BJ (cell line): ENCODE measurements around a stretch of chr22.

- CAGE, long polyA plus RNA: no peak
- RRBS: no CpG with 5 or more reads among the region's 6 CpGs
Measured at GRCh38 chr22:21779463-21780602, 44.2 kb upstream of the YPEL1 start.

DNA sequence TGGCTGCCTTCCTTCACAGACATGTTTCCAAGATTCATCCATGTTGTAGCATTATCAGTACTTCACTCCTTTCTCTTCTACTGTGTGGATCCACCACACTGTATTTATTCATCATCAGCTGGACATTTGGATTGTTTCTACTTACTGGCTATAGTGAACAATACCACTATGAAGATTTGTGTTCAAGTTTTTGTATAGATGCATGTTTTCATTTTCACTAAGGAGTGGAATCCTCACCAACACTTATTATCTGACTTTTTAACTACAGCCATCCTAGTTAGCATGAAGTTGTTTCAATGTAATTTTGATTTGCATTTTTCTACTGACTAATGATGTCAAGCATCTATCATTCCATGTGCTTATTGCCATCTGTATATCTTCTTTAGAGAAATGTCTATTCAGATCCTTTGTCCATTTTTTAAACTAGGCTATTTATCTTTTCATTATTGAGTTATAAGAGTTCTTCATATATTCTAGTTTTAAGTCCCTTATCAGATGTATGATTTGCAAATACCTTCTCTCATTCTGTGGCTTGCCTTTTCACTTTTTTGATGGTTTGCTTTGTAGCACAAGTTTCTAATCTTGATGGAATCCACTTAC is 64.3 kb downstream of the MAPK1 start:
- CAGE, long polyA plus RNA: no peak

DNA sequence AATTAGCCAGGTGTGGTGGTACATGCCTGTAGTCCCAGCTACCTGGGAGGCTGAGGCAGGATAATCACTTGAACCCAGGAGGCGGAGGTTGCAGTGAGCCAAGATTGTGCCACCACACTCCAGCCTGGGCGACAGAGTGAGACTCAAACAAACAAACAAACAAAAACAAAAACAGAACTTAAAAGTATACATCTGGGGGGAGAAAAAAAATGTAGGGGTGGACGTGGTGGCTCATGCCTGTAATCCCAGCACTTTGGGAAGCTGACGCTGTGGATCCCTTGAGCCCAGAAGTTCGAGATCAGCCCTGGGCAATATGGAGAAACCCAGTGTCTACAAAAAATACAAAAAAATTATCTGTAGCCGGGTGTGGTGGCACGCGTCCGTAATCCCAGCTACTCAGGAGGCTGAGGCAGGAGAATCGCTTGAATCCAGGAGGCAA is 31.2 kb downstream of the MAPK1 start:
- CAGE, long polyA plus RNA: no peak
- RRBS: no CpG with 5 or more reads among the region's 10 CpGs

DNA sequence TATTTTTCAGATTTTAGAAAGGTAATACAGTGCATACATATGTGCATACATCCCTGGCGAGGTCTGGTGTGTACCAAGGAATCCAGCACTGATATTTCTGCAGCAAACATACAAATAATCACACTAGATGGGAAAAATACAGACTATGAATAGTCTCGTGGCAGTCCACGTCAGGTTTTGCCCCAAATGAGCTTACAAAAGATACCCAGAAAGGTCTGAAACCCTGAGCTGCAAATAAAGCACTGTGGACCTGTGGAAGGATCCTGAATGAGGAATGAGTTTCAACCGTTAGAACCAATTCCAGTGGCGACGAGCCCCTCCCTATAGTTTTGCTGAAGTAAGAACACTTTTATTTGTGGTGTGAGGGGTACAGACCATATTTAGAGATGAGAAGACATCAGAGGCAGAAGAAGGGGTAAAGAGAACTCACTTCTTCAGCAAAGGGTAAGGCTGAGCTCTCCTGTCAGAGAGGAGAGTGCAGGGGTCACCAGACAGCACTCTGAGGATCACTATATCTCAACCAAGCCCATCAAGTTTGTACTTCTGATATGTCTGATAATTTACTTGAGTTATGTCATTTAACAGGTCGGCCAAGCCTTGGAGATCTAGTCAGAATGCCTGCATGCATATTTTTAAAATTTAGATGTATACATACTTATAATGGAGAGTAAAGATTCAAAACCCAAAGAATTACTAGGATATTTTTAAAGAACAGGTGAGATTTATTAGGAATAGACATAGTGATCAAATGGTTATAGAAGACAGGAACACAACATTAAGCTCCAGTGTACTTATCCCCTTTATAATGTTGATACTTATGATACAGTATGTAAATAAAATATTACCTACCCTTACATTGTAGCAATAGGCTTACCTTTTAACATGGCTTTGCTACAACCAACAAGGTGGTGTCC is 24.2 kb downstream of the MAPK1 start:
- CAGE, long polyA plus RNA: no peak
- RRBS: no CpG with 5 or more reads among the region's 7 CpGs

DNA sequence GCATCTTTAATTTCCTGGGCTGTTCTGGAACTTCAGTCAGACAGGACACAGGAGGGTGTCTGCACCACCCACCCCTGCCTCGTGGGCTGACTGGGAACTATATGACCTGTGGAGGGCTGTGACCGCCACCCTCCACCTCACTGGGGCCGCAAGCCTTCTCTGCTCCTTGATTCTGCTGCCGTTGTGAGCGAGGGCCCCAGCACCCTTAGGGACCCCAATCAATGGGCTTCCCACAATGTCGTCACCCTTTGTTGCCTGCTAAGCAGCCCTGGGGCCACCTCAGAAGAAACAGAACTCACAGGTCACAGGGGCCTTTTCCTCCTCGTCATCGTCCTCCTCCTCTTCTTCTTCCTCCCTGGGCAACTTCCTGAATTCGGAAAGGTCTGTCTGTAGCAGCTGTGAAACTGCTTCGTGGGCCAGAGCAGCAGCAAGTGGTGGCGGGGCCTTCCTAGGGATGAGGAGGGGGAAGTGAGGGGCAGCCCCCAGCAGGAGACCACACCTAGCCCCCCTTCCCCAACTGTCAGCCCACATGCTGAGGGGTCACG is 13.3 kb downstream of the PPM1F start:
- CAGE, long polyA plus RNA: no peak
- RRBS: no CpG with 5 or more reads among the region's 12 CpGs

DNA sequence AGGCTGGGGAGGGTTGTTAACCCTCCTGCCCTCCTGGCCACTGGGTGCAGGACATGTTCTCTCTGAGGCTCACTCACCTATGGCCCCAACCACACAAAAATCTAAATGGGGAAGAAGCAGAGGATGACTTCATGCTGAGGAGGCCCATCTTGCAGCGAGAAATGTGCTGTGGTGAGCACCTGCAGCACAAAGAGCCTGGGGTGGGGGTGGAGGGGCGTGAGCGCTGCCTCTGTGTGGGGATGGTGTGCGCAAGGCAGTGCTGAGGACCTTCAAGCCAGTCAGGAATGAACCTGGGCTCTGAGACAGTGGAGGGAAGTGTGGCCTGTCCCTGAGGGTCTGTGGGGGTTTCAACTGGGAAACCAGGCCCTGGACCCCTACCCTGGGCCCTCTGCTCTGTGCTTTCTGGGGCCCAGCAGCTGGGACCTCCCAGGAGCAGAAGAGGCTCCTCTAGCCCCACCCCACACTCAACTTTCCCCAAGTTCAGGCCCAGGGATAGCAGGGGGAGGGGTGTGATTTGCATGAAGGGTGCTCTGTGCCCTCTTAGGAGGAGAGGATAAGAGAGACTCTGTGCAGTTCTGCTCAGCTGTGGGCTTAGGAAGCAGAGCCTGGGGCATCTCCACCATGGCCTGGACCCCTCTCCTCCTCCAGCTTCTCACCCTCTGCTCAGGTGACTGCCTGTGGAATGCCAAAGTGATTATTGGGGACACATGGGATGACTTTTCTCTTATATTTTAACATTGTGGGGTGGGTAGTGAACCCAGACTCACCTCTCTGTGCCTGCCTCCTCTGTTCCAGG is 43.1 kb upstream of the TOP3B start:
- CAGE, long polyA plus RNA: no peak
- RRBS: no CpG with 5 or more reads among the region's 4 CpGs

DNA sequence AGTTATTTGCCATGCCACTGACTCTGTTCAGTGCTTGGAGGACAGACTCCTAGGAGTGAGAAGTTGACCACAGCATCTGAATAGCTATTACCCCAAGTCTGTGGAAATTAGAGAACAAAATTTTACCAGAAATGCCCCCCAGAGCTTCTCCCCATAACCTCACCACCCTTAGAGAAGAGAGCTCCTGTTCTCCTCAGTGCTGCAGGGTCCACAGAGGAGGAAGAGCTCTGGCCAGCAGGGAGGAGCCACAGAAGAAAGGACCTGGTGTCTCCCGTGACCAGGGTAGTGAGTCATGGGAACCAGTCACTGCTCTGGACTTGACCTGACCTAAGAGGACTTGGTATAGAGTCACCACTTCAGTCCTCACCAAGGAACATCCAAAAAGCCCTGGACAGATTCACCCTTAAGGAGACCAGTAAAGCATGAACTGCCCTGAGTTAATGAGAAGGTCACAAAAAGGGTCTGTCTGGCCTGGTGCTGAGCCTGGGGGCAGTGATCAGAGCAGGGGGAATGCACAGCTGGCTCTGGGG is 103.1 kb upstream of the TOP3B start:
- CAGE, long polyA plus RNA: no peak
- RRBS: no CpG with 5 or more reads among the region's 1 CpG

- CAGE, long polyA plus RNA: no peak
- RRBS: no CpG with 5 or more reads among the region's 1 CpG
Measured at GRCh38 chr22:22394792-22395123, 113.8 kb downstream of the ZNF280B start.

GRCh38 chr22:22548133-22548787 is 10.8 kb downstream of the PRAME start:
- CAGE, long polyA plus RNA: no peak
- RRBS: no CpG with 5 or more reads among the region's 14 CpGs

- CAGE, long polyA plus RNA: no peak
- RRBS: no CpG with 5 or more reads among the region's 5 CpGs
Measured at GRCh38 chr22:22712167-22712551, 67.7 kb downstream of the GGTLC2 start.

GRCh38 chr22:22823123-22823682 is 64.4 kb upstream of the IGLL5 start:
- CAGE, long polyA plus RNA: no peak
- RRBS: no CpG with 5 or more reads among the region's 9 CpGs

DNA sequence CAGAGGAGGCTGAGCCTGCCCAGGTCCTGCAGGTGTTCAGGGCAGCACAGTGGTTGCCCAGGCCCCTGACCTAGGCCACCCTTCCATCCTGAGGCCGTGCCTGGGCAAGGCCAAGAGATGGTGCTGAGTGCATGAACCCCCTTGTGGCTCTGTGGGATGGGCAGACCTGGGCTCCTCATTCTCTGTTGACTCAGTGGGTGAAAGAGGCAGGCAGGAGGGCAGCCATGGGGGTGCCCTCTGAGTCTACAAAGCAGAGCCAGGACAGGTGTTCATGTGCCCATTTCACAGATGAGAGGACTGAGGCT is 40.2 kb downstream of the IGLL5 start:
- CAGE, long polyA plus RNA: no peak
- RRBS: no CpG with 5 or more reads among the region's 1 CpG

- CAGE, long polyA plus RNA: no peak
- RRBS: no CpG with 5 or more reads among the region's 23 CpGs
Measured at GRCh38 chr22:23071253-23071861, 1.0 kb downstream of the GNAZ start.

GRCh38 chr22:23119434-23120108 is 22.2 kb downstream of the RSPH14 start:
- CAGE, long polyA plus RNA: no peak
- RRBS: no CpG with 5 or more reads among the region's 12 CpGs

DNA sequence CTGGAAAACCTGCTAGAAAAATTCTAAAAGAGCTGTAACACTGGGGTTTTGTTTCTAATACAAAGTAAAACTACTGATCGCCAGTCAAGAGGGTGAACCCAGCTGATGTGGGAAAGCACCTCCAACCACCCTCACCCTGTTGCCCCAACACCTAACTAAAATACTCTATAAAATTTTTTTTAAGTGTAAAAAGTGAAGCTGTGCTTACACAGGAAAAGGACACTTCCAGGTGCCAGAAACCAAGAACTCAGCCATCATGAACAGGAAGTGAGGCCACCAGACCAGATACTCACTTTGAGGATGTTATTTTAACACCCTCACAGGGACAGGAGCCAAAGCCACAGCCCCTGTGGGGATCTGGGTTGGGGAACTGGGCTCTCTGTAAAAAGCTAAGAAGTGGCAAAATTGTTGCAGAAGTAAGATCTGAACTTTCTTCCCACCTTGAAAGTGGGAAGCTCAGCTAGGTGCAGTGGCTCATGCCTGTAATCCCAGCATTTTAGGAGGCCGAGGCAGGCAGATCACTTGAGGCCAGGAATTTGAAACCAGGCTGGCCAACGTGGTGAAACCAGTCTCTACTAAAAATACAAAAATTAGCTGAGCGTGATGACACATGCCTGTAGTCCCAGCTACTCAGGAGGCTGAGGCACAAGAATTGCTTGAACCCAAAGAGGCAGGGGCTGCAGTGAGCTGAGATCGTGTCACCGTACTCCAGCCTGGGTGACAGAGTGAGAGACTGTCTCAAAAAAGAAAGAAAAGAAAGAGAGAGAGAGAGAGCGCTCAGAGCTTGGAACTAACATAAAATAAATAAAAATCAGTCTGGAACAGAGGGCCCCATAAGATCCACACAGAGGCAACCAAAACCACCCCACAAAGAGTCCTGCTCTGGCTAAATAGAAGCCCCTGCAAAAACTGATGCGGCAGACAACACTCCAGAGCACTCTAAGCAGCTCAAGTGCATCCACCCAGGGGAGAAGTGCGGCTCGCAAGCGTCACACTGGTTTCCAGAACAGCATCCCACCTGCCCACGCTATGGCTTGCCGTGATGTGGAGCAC is 3.6 kb downstream of the RSPH14 start:
- CAGE, long polyA plus RNA: no peak
- RRBS: no CpG with 5 or more reads among the region's 13 CpGs

DNA sequence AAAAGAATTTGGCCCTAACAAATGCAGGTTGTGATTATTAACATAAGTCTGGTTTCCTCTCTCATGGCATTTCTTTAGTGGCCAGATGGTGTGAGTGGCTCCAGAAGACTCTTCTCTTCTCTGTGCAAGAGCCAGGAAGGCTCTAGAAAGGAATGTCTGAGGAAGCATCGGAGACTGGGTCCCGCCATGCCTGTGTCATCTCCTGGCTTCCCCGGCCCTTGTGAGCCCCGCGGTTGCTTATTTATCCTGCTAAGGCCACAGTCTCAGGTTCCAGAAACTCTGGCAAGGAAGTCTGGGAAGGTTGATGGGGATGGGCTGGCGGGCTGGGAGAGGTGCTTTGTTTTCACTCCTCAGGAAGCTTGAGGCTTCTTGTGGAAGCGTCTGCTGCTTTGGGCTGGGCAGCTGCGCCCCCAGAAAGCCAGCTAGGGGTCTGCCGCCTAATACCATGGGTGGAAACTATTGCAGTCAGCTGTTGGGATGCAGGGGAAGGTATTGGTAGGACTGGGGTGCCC is 18.9 kb downstream of the BCR start:
- CAGE, long polyA plus RNA: no peak
- RRBS: no CpG with 5 or more reads among the region's 9 CpGs

DNA sequence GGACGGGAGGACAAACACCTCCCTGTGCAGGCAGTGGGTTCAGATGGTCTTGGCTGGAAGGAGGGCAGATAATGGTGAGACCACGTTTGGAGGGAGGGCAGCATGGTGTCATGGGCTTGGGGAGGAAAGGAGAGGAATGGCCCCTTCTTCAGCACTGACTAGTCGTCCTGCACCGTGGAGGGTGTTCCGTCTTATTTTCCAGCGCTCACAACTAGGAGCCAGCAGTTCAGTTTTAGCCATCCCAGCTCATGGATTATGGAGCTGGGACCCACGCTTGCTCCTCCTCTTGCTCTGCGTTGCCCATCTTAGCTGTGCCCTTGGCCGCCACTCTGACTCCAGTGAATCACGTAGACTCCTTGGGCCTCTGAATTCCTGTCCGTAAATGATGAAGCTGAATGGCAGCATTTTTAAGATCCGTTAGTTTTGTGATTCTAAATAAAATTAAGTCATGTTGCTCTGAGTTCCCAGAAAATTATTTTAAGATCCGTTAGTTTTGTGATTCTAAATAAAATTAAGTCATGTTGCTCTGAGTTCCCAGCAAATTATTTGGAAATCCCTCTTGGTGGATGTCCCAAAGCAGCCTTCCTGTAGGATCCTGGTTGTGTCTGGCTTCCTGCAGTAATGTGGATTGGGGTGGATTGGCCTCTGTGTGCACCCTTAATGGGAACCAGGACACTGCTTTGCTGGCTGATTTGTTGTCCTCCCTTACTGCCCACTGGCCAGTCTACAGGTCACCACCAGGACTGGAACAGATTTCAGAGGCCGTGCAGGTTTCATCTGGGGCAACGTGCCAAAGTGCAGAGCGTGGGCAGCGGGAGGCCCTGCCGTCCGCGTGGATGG is 23.9 kb downstream of the BCR start:
- CAGE, long polyA plus RNA: no peak
- RRBS: no CpG with 5 or more reads among the region's 20 CpGs

GRCh38 chr22:23204808-23205430 is 24.6 kb downstream of the BCR start:
- CAGE, long polyA plus RNA: no peak
- RRBS: no CpG with 5 or more reads among the region's 10 CpGs

- CAGE, long polyA plus RNA: no peak
- RRBS: no CpG with 5 or more reads among the region's 6 CpGs
Measured at GRCh38 chr22:23212442-23213037, 32.2 kb downstream of the BCR start.

GRCh38 chr22:23289055-23289754 is 108.9 kb downstream of the BCR start:
- CAGE, long polyA plus RNA: no peak
- RRBS: no CpG with 5 or more reads among the region's 10 CpGs